OVCAR3 (cell line): Measurements from ENCODE around the genes STX8, GSG1L2 and GLP2R.

DNA sequence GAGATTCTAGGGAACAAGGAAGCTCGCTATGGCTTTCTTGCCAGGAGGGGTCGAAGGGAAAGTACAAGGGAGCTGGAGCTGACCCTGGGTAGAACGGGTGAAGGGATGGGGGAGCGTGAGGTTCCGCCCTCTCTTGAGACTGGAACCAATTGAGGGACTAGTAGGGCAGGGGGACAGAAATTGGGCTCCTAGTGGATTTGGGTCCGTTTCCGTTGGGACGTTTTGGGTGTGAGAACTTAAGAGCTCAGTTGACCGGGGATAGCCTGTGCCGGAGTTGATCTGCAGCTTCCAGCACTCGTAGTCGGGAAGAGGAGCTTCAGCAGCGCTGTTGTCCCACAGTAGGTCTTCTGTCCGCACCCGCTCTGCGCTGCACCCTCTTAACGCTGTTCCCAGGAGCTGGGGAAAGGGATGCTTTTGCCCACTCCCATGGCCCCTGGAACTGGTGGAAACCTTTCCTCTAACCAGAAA lies 491 bp downstream of the CNTROB start:
- RRBS: no CpG with 5 or more reads among the region's 17 CpGs

DNA sequence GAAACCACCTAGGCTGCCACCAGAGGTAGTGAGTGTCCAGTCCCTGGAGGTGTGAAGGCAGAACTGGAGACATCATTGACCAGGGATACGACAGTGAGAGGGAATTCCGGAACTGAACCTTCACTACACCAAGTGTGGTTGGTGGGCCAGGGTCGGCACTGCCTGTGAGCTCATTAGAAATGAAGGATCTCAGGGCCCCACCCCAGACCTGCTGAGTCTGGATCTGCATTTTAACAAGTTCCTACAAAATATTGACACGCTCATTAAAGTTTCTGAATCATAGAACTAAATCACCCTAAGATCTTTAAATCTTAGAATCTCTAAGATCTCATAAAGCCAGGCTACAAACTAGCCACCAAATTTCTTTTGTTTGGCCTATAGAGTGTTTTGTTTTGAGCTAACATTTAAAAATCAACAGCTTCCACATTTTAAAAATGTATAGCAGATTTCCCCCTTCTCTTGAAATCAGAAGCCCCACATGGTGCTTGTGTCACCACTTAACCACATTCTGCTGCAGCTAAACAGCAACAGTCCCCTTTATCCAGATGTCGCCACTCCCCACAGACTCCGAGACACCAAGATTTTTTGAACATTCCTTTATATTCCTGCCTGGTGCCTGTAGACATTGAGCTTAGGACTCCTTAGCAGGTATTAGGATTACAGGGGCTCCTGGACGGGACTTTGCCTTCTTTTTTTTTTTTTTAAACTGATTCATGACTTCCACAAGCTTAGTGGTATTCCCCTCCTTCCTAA lies 15.9 kb downstream of the GUCY2D start:
- RRBS: no CpG with 5 or more reads among the region's 7 CpGs

DNA sequence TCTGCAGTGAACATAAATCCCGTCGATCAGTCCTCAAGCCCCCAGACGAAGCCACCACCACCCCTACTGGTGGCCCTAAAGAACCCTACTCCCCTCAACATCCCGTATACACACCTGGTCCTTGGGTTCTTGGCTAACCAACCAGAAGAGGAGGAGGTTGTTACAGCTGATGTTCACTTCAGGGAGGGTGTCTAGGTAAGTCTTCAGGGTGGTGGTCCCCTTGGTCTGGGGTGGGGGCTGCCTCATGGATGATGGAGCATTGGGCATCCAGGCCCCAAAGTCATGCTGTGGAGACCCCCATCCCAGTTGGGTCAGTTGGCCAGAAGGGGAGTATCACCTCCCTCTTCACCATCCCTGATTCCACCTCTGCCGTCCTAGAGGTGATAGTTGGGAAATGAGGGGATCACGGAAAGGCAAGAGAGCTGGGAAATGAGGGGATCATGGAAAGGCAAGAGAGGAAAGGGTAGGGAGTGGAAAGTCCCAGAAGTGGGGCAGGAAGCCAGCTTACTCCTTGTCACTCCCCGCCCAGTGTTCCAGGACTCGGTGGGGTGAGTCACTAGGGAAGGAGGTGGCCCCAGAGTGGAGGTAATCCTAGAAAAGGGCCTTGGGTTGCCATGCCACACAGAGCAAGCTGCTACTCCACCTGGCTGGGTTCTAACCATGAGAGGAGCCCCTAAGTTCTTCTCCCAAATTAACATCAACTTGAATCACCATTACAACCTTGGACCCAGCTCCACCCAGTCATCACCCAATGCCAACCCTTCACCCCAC lies 14.9 kb downstream of the ALOXE3 start:
- RRBS: no CpG with 5 or more reads among the region's 8 CpGs

DNA sequence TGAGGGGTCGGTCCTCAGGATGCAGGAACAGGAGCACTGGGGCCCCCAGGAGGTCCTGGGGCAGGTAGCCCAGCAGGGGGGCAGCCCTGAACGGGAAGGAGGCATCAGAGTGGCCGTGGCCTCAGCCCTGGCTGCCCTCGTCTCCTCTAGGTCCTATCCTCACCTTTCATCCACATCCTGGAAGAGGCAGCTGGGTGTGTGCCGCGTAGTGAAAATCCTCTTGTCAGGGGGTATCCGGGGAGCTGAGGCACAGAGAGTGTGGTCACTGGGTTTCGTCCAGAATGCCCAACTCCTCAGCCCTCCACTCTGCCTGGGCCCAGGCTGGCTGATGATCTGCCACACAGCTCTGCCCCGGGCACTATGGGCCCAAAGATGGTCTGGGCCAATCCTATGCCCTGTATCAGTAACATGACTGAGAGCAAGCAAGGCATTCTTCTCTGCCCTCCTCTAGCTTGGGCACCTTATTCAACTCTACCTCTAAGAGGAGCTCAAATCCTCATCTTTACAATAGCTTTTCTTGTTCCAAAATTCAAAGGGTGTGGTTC lies 4.1 kb downstream of the PER1 start:
- RRBS: 100% methylated on average over 2 of the region's 9 CpGs

- RRBS: no CpG with 5 or more reads among the region's 11 CpGs
These were observed 2.2 kb downstream of the VAMP2 start for GRCh38 chr17:8160242-8161167.

- RRBS: no CpG with 5 or more reads among the region's 15 CpGs
These were observed 51.7 kb downstream of the NDEL1 start for GRCh38 chr17:8487331-8487745.

GRCh38 chr17:8934881-8935766 lies 30.4 kb downstream of the PIK3R5 start:
- RRBS: no CpG with 5 or more reads among the region's 12 CpGs

DNA sequence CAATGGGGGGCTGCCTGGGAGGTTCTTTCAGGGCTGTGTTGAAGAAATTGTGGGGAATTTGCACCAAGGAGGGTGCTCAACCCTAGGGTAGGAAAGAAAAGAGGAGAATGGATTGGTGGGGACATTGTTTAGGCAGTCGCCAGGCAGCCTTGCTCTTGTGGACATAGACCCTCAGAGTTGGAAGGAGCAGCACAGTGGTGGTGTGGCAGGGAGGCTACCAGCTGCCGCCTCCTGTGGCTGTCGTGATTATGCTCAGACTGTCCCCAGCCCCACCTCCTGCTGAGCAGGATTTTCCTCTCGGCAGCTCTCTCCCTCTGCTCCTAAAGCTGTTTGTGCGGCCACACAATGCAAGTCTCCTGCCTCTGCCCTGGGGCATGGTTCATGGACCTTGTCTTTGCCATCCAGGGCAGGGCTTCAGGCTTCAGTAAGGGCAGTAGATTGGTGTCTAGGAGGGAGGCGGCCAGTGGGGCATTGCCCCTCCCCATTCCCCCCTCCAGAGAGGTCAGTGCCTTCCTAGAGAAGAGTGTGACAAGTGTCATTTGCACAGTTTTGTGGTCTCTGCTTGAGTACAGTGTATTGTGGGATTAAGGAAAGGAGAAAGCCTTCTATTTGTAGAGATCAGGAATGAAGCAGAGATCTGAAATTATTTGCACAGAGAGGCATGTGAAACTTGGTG lies 175.0 kb downstream of the NTN1 start:
- RRBS: no CpG with 5 or more reads among the region's 6 CpGs

GRCh38 chr17:9242178-9242881 lies 221.0 kb downstream of the NTN1 start:
- RRBS: 100% methylated on average over 1 of the region's 23 CpGs

GRCh38 chr17:9575569-9576178 lies at the start of gene STX8:
STX8 (minus strand) TSS chr17:9575820.
- RRBS: 6% methylated on average over 23 of the region's 36 CpGs

DNA sequence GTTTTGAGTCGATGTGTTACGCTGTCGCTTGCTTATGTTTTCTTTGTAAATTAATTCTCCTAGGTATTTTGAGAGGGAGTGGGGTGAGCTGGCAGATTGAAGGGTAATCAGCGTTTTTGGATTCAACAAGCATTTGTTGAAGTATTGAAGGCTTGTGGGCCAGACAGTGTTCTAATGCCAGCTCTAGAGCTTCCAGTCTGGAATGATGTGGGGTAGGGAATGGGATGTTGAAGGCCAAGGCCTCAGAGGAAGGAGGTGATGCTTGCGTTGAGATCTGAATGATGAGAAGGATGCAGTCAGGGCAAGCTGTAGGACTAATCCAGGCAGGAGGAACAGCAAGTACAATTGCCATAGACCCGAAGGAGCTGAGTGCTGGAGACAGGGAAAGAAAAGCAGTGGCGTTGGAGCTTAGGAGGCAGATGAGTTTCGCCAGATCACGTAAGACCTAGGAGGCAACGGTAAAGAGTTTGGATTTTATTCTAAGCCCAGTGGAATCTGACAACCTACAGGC lies 1.0 kb downstream of the USP43 start:
- RRBS: no CpG with 5 or more reads among the region's 10 CpGs

- RRBS: no CpG with 5 or more reads among the region's 7 CpGs
These were observed 25.9 kb downstream of the USP43 start for GRCh38 chr17:9671194-9671651.

- RRBS: no CpG with 5 or more reads among the region's 10 CpGs
These were observed 39.6 kb downstream of the USP43 start for GRCh38 chr17:9684805-9685394.

GRCh38 chr17:9821951-9822497 lies at the start of gene GSG1L2:
GSG1L2 (minus strand) TSS chr17:9822079.
- RRBS: no CpG with 5 or more reads among the region's 15 CpGs

DNA sequence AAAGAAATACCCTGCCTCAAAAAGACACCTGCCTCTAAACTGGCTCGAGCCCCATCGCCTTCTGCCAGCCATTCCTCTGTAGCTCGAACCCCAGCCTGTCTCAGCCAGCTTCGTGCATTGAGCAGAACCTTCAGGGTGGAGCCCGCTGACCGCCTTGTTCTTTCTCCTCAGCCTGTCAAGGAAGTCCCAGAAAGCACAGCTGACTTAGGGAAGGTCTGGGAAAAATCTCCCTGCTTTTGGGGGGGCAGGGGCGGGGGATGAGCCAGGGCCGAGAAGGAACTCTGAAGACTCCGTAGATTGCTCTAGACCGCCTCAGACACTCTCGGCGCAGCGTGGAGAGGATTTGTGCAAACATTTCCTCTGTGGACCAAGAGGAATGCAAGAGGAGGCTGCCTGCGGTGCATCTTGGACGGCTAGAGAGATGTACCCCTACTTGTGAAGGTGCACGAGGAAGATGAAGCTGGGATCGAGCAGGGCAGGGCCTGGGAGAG lies at the start of gene GLP2R:
GLP2R (plus strand) TSS at position 315 of the 491 bp plus-strand sequence.
- RRBS: no CpG with 5 or more reads among the region's 17 CpGs

DNA sequence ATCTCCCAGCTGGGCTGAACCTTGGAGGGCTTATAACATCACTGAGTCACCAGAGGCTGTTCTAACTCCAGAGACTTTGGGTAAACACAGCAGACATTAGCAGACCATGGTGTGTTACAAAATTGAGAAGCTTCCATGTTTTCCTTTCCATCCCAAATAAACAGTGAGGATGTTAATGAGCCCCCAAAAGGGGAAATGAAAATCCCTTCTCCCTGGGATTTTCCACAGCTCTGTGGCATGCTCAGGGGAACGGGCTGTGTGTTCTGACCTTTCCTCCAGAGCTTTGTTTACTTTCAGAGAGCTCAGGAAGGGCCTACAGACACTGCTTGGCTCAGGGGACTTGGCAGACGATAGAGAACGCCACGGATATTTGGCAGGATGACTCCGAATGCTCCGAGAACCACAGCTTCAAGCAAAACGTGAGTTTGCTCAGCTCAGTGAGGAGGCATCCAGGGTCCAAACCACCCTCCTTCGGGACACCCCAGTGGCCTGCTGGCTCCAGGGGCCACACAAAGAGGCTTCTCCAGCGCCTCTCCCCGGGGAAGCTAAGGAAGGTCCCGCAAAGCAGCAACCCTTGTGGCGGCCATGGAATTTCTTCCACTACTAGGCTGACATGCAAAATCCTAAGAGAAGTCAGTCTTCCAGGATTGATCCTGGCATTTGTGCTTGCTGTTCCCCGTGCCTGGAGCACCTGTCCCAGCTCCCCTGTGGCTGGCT lies 16.6 kb downstream of the GLP2R start:
- RRBS: no CpG with 5 or more reads among the region's 13 CpGs

DNA sequence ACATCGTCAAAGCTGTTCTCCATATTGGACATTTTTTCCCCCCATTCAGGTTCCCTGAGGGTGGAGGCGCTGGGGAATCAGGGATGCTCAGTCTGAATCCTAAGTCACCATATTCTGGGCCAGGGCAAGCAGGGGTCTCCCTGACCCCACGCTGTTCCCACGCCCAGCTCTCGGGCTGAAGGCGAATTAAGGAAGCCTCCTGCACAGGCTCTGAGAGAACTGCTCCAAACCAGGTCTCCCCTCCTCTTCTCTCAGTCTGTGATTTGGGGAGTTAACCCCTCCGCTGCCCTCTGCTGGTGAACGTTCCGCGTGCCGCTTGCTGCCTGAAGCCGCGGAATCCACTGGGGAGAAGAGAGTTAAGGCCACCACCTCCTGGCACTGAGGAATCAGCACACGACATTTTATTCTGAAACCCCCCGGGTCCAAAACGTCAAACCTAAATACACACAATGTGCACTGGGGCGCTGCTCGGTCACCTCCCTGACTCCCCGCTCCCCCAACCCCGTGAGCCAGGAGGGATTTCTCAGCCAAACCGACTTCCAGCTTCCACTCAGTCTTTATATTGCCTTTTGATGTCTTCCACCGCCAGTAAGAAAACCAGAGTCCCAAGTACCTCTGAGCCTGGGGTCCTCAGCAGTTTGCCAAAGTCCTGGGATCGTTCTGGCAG lies 54.3 kb upstream of the RCVRN start:
- RRBS: no CpG with 5 or more reads among the region's 23 CpGs

DNA sequence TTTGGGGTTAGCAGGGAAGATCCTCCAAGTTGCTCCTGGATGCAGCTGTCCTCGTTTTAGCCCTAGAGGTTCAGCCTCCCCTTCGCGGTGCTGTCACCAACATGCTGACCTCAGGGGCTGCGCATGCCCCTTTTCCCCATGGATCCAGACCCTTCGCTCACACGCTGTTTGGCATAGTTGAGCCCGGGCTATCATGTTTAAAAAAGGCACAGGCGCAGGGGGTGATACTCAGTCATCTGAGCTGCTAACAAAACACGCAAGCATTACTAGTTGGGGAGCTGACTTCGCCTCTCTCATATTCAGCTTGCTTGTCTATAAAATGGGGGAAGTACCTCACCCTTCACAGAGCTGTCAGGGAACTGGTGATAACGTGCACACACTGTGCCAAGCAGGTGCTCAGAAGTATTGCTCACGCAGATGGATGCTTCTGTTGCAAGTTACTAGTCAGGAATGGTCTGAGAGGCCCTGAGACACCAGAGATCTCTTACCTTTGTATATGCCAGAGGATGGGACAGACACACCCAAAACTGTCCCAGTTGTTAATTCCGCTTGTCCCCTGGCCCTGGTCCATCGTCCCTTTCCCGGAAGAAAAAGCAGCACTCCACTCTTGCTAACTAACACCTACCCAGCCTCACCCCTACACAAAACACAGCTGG lies 2.3 kb downstream of the GAS7 start:
- RRBS: 74% methylated on average over 1 of the region's 15 CpGs

- RRBS: no CpG with 5 or more reads among the region's 9 CpGs
These were observed 1.2 kb downstream of the GAS7 start for GRCh38 chr17:10197193-10197649.